Fibroblast of villous mesenchyme (primary cell): ENCODE measurements around a stretch of chr4.

DNA sequence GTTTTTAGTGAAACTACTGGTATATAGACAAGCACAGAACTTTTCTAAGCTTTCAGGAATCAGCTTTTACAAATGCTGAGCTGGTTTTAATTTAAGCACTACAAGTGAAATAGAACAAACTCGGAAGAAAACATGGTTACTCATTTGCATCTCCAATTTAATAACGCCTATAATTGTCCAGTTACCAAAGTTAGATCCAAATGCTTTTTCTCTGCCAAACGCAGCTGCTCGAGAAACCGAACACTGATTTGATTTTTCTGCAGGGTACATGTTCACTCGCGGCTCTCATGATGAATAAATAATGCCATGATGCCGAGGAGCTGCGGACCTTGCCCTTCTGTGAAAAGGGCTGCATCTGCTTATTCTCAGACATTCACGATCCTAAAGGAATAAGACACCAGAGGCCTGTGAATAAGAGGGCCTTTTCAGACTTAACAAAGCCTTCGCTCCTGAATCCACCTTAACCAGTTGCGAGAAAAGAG, 147.7 kb downstream of the FBXO8 start:
- CAGE, long polyA plus RNA, result no peak

- CAGE, long polyA plus RNA, result no peak
Observed at GRCh38 chr4:174152546-174153191, 130.8 kb downstream of the FBXO8 start.

- CAGE, long polyA plus RNA, result no peak
Observed at GRCh38 chr4:174538116-174538517, 15.8 kb upstream of the HPGD start.

- CAGE, long polyA plus RNA, result no peak
Observed at GRCh38 chr4:176230890-176231409, 35.6 kb upstream of the SPATA4 start.

DNA sequence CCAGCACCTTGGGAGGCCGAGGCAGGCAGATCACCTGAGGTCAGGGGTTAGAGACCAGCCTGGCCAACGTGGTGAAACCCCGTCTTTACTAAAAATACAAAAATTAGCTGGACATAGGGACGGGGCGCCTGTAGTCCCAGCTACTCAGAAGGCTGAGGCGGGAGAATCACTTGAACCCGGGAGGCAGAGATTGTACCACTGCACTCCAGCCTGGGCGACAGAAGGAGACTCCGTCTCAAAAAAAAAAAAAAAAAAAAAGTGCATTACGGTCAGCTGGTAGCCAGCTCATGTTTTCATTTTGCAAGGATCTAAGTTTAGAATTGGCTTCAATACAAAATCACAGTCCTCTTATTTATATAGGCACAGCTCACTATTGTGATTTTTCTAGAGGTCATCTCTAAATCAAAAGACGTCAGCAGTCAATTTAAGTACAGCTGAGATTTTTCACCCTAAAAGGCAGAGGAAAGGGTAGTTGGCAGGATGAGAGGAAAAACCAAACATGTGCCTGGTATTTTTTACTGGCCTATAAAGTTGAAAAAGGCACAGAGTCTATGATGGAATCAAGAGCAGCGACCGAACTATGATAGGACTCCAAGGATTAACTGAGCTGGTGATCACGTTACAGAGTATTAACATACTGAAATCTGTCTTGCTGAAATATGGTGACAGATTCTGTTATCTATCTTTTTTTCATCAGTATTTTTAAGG, 30.9 kb downstream of the ASB5 start:
- CAGE, long polyA plus RNA, result no peak

DNA sequence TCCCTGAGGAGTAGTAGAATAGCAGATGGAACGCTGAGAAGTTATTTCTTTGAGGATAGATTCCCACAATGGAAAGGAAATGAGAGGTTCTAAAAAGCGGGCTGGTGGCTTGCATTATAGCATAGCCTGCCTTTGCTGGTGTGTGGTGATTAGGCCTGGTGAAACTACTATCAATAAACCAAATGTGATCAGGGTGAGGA, 23.4 kb upstream of the SPCS3 start:
- CAGE, long polyA plus RNA, result no peak

GRCh38 chr4:176498769-176499290, 179.1 kb downstream of the SPCS3 start:
- CAGE, long polyA plus RNA, result no peak

- CAGE, long polyA plus RNA, result no peak
Observed at GRCh38 chr4:177606304-177606749, 164.1 kb upstream of the AGA start.

- CAGE, long polyA plus RNA, result no peak
Observed at GRCh38 chr4:178378505-178378885, 936.3 kb upstream of the AGA start.

DNA sequence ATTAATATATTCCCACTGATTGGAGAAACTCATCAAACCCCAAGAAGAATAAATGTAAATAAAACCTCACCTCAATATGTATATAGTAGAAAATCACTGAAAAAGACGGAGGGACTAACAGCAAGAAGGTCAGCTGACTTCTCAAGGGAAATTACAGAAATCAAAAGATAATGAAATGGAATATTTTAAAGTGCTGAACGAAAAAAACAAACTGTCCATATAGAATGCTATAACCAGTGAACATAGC, 2252.4 kb upstream of the AGA start:
- CAGE, long polyA plus RNA, result no peak

- CAGE, long polyA plus RNA, result no peak
Observed at GRCh38 chr4:180057824-180058171, 2185.4 kb upstream of the TENM3 start.

DNA sequence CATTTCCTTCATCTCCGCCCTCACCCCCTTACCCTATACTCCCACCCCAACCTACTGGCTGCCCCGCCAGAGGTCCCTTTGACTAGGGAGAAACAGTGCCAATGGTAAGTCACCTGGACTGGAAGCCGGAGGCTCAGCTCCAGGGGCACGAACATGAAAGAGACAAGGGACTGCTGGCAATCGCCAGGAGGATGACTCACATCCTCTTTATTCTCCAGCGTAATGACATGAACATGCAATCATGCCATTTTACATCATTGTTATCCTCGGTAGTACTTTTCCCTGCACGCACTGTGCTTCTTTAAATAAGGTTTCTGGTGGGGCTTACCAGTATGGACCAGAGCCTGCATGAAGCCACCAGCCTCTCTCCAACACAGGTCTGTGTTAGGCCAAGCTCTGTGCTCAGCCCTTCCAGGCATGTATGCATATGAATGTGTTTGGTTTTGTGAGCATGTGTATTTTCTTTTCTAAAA, 694.0 kb upstream of the TENM3 start:
- CAGE, long polyA plus RNA, result no peak

GRCh38 chr4:182246458-182246946, 3.3 kb downstream of the TENM3 start:
- CAGE, long polyA plus RNA, result no peak

GRCh38 chr4:182447742-182448324, 204.6 kb downstream of the TENM3 start:
- CAGE, long polyA plus RNA, result no peak

DNA sequence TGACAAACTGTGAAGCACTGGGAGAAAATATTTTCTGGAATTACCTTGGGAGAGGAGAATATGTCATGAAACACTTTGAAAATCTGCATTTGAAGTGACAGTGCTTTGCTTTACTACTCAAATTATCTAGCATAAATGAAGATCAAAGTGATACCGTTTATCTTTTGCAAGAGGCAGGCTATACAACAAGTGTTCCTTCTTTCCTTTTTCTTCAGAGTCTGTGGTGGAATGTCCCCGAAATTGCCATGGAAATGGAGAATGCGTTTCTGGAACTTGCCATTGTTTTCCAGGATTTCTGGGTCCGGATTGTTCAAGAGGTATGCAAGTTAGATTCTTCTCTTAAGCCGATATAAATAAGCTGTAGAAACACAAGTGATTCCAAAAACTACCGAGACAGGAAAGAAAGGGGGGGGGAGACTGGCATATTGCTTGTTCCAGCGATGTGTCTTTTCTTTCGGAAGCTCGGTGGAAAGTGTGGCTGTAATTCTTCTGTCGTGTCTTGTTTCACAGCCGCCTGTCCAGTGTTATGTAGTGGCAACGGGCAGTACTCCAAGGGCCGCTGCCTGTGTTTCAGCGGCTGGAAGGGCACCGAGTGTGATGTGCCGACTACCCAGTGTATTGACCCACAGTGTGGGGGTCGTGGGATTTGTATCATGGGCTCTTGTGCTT, 237.0 kb downstream of the DCTD start:
- CAGE, long polyA plus RNA, result no peak

- CAGE, long polyA plus RNA, result no peak
Observed at GRCh38 chr4:182880655-182881390, 36.4 kb downstream of the DCTD start.

DNA sequence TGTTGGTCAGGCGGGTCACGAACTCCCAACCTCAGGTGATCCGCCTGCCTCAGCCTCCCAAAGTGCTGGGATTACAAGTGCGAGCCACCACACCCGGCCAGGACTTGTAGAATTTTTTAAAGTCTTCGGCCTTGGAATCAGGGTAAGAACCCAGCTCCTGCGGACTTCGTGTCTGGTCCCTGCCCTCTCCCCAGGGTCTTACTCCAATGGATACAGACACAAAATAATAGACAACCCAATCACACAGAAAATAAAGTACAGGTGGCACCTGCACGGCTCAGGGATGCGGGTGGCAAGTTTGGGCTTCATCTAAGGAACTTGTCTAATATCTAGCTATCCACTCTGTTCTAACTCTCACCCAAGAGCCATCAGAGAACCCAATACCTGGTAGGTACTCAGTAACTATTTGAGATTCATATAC, 29.3 kb downstream of the DCTD start:
- CAGE, long polyA plus RNA, result no peak

DNA sequence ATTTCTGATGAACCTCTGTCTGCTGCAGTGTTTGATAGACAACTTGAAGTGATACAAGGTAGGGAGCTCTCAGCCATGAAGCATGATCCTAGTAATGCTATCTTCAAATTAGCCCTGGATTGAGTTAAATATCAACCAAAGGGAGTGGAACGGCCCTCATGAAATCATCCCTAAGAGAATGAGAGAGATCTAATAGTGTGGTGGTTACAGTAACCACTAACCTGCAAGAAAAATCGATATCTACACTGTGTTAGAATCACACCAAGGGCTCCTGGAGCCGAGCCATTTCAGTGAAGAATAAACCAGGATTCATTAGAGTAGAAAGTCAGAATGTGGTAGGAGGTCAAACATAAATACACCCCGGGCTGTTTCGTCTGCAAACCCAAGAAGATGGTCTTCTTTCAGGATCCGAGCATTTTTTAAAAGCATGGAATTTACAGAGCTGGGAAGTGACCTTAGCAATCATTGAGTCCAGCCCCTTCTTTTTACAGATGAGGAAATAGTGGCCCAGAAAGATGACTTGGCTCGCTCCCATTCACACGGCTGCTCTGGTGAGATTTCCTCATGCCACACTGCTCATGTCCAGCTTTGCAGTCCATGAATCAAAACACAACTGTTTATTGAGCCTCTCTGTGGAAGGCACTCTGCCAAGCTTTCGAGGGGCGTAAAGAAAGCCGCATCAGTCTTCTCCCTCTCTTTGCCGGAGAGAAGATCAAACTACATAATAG, 5.5 kb upstream of the DCTD start:
- CAGE, long polyA plus RNA, result no peak

- CAGE, long polyA plus RNA, result no peak
Observed at GRCh38 chr4:183037321-183037941, 61.6 kb upstream of the WWC2 start.

DNA sequence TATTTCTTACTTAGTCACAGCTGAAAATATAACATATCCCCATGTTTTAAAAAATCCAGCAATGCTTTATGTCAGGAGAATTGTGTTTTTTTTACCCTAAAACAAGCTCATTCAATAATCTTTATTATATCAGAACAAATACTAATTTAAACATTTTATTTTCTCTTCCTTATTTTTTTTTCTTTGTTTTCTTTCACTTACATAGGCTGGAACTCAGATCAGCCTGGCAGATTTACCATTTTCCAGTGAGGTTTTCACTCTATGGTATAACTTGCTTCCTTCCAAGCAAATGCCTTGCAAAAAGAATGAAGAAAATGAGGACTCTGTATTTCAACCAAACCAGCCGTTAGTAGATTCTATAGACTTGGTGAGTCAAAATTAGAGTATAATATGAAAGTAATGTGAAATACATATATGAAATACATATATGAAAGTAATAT, 49.2 kb downstream of the CLDN22 start:
- CAGE, long polyA plus RNA, result no peak